Pericardium (tissue), 1 donor: Measurements from ENCODE around the gene DCTN4.

- RRBS = no CpG with 5 or more reads among the region's 7 CpGs
Observed at GRCh38 chr5:150161689-150162040, 4.9 kb upstream of the CDX1 start.

GRCh38 chr5:150163576-150164298, 2.8 kb upstream of the CDX1 start:
- RRBS = no CpG with 5 or more reads among the region's 12 CpGs

- RRBS = no CpG with 5 or more reads among the region's 3 CpGs
Observed at GRCh38 chr5:150303743-150303997, 965 bp upstream of the ARSI start.

DNA sequence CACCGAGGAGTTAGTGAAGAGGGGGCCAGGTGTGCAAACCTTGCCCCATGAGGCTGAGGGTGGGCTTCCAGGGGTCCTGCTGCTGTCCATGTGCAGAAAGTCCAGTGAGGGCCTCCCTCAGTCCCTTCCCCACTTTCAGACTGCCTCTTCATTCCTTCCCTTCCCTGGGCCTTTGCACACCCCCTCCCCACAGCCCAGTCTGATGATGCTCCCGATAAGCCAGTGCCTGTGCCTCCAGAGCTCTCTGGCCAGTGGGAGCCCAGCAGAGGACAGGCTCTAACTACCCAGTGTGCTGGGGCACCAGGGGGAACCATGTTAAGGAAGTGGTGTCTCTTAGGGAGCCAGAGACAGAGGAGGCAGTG, 16.1 kb downstream of the TCOF1 start:
- RRBS = no CpG with 5 or more reads among the region's 2 CpGs

DNA sequence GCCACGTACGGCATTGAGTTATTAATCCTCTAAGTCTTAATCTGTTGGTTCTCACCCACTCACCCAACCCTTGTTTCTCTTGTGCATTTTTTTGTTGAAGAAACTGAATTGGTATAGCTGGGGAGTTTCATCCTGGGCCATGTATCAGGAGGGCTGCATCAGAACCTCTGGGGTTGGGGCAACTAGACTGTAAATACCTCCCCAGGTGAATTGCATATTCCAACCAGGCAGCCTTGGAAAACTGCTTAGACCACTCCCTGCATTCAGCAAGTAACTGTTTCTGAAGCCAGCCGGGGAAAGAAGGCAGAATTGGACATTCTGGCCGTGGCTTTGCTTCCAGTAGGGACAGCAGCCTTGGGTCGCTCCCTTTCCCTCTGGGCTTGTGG, 25.5 kb downstream of the CD74 start:
- RRBS = no CpG with 5 or more reads among the region's 5 CpGs

GRCh38 chr5:150507227-150507748, 643 bp upstream of the NDST1 start:
- RRBS = no CpG with 5 or more reads among the region's 4 CpGs

DNA sequence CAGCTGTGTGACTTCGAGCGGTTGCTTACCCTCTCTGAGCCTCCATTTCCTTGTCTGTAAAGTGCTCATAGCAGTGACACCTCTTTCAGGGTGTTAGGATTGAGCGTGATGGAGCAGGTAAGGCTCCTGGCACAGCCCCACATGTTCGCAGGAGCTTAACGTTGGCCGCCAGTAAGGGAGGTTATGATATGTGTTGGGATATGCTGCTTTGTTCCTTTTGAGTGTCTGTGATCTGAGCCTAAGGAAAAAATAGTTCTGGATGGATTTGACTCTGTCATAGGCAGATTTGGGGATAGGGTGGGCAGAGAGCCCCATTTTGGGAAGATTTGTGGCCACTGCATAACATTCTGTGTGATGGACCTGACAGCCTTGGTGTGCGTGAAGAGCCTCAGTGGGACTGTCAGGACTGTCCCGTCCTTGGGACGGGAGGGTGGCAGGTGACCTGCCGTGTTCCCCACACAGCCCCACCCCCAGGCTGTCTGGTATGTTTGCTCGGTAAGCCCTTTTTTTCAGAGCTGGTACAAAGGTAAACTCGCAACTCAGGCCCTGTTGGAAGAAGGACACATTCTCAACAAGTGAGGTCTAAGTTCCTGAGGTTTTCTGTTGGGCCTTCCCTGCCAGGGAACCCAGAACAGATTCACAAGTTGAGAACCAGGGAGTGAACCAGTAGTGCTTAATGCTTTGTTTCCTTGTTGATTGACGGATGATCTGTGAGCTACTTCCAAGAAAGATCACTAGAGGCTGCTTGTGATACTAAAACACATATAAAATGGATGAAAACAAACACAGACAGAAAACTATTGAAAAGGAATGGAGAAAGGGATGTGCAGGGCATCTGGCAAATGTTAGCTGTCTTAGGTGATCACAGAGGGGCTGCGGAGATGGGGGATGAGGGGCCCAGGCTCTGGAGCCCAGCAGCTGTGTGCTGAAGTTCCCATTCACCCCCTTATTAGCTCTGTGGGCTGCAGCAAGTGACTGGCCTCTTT, 2.5 kb downstream of the NDST1 start:
- RRBS = no CpG with 5 or more reads among the region's 14 CpGs

DNA sequence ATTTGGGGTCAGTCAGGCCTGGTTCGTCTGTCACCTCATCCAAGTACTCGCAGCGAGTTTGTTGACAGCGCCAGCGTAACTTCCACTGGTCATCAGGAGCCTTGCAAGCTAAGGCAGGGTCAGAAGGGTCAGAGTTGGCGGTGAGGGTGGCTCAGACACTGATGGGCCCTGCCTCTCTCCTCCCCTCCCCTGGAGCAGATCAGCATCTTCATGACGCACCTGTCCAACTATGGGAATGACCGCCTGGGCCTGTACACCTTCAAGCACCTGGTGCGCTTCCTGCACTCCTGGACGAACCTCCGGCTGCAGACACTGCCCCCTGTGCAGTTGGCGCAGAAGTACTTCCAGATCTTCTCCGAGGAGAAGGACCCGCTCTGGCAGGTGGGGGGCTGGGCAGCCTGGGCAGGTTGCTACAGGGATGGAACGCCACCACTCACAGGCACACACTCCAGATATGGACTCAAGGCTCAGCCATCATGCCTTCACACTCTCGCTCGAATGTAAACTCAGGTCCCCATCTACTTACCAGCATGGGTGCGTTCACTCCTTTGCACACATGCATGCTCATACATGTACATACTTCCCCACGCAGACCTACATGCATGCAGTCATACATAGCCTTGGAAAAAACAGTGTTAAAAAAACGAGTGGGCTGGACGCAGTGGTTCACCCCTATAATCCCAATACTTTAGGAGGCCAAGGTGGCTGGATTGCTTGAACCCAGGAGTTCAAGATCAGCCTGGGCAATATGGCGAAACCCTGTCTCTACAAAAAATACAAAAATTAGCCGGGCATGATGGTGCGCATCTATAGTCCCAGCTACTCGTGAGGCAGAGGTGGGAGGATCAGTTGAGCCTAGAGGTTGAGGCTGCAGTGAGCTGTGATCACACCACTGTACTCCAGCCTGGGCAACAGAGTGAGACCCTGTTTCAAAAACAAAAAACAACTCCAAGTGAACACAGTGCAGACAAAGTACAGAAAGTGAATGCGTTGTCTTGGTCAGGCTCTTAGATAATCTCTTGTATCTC, 32.3 kb downstream of the NDST1 start:
- RRBS = no CpG with 5 or more reads among the region's 26 CpGs

- RRBS = no CpG with 5 or more reads among the region's 5 CpGs
Observed at GRCh38 chr5:150552338-150552660, 44.4 kb downstream of the NDST1 start.

DNA sequence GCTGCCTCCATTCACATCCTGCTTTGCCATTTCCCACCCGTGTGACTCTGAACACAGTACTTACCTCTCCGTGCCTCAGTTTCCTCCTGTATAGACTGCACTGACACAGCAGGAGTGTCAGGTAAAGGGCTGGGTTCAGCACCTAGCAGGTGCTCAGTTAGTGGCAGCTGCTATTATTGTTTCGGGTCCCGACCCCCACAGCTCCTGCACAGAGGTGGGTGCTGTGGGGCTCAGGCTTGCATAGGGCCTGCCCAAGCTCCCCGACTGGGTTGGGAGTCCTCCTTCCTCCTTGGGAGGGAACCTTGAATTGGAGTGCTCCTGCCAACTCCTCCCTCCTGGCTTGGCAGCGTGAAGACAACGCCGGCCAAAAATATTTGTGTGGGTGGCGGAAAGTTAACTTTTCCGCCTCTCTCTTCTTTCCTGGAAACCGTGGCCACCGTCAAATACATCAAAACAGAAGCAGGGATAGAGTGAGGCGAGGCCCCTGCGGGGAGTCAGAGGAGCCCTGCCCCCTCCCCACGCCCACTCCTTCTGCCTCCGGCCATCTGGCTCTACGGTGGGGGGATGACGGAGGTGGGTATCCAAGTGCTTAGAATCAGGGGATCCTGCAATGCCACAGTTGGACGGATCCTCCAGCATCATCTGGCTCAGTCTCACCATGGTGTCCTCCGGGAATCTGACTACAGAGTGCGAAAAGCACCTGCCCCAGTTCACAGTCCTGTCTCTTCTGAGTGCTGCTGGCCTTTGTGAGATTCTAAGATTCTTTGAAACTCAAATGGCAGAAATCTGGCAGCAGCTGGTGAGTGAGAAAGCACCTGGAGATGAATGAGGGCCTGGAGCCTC, 25.3 kb upstream of the SYNPO start:
- RRBS = no CpG with 5 or more reads among the region's 21 CpGs

DNA sequence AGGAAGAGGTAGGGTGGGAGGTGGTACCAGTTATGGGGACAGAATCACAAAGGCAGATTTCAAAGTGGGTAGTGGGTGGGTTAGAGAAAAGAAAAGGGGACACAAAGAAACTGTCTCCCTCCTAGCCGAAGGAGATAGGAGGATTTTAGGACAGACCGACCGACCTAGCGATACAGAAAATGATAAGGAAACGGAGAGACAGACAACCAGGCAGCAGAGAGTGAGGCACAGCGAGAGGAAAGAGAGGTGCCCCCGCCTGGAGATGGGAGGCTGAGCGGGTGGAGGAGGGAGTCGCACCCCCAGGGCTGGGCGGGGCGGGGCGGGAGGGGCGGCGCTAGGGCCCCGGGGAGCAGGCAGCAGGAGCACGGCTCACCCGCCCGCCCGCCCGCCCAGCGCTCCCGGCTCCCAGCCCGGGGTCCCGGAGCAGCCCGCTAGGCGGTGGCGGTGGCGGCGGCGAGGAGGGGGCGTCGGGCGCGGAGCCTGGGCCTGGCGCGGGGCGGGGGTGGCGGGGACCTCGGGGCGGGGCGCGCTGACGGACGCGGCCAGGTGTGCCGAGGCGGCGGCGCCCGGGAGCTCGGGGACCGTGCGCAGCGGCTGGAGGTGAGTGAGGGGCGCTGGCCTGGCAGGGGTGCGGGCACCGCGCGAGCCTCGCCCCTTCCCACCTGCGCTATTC, 16.0 kb upstream of the SYNPO start:
- RRBS = 2% methylated on average over 12 of the region's 61 CpGs

- RRBS = no CpG with 5 or more reads among the region's 2 CpGs
Observed at GRCh38 chr5:150693202-150693527, 7.7 kb downstream of the RBM22 start.

- RRBS = 1% methylated on average over 14 of the region's 66 CpGs
Observed at GRCh38 chr5:150758135-150759436, at the start of gene DCTN4. Gene DCTN4, minus strand, starts transcription at chr5:150759017.

GRCh38 chr5:150783460-150783972, 5.0 kb downstream of the SMIM3 start:
- RRBS = 4% methylated on average over 3 of the region's 7 CpGs

- RRBS = no CpG with 5 or more reads among the region's 6 CpGs
Observed at GRCh38 chr5:150790091-150790866, 11.7 kb downstream of the SMIM3 start.

GRCh38 chr5:150860359-150860932, 14.1 kb downstream of the IRGM start:
- RRBS = no CpG with 5 or more reads among the region's 2 CpGs

DNA sequence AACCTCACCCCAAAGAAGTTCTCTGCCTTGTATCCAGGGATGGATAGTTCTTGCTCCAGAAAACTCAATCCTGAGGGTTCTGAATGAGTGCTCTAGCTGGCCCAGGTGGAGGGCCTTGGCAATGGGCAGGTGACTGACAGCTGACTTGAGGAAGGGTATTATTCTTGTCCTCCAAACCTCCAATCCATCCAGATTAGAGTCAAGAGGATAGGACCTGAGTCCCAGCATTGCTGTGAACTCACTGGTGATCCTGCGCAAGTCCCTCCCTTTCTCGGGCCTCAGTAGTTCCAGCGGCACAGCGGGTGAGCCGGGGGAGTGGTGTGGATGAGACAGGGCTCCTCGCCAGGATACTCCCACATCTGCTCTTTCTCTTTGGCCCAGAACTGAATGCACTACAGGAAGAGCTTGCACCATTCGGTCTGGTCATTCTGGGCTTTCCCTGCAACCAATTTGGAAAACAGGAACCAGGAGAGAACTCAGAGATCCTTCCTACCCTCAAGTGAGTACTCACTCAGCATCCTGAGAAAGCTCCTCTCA, 6.2 kb downstream of the GPX3 start:
- RRBS = no CpG with 5 or more reads among the region's 7 CpGs

- RRBS = no CpG with 5 or more reads among the region's 13 CpGs
Observed at GRCh38 chr5:151028281-151029200, 8.2 kb downstream of the GPX3 start.

GRCh38 chr5:151030255-151030949, 10.0 kb downstream of the GPX3 start:
- RRBS = 30% methylated on average over 3 of the region's 8 CpGs

GRCh38 chr5:151037870-151038207, 17.4 kb downstream of the GPX3 start:
- RRBS = no CpG with 5 or more reads among the region's 4 CpGs